Liver (tissue), 9 donors: ENCODE data around the gene CALB2.

- PRO-cap, 5 experiments: no peak in any of the 5 experiments
- RAMPAGE, long total RNA, 2 experiments: no peak in any of the 2 experiments
- RRBS: no CpG with 5 or more reads among the region's 11 CpGs
Observed at GRCh38 chr16:70249593-70250464, 1.9 kb downstream of the EXOSC6 start.

- PRO-cap, 5 experiments: no peak in any of the 5 experiments
- RAMPAGE, long total RNA, 2 experiments: no peak in any of the 2 experiments
- RRBS: 1% methylated on average over 38 of the region's 119 CpGs
Observed at GRCh38 chr16:70251033-70251835, 506 bp downstream of the EXOSC6 start.

DNA sequence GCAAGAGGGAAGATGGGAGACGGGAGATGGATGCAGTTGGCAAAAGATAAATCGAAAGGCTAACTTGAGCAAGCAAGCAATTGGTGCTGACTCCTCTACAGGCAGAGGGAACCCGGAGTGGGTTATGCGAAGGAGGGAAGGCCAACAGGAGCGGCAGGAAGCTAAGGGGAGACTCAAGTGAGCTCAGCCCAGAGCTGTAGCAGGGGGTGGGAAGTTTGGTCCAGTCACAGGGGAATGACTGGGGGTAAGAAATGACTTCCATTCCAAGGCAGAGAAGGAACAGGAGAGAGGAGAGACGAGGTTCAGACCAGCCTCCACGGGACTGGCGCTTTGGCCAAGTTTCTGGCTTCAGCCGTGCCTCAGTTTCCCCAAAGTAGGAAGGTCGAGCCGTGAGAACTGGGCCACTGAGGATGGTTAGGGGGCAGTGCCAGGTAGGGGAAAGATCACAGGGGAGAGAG, 827 bp downstream of the ST3GAL2 start:
- PRO-cap, 5 experiments: no peak in any of the 5 experiments
- RAMPAGE, long total RNA, 2 experiments: no peak in any of the 2 experiments
- RRBS: no CpG with 5 or more reads among the region's 11 CpGs

- PRO-cap, 5 experiments: no peak in any of the 5 experiments
- RAMPAGE, long total RNA, 2 experiments: no peak in any of the 2 experiments
- RRBS: no CpG with 5 or more reads among the region's 14 CpGs
Observed at GRCh38 chr16:70478876-70479829, 24.8 kb downstream of the FCSK start.

GRCh38 chr16:70514138-70514634, 9.2 kb downstream of the COG4 start:
- PRO-cap, 5 experiments: no peak in any of the 5 experiments
- RAMPAGE, long total RNA, 2 experiments: no peak in any of the 2 experiments
- RRBS: no CpG with 5 or more reads among the region's 8 CpGs

- PRO-cap, 5 experiments: no peak in any of the 5 experiments
- RAMPAGE, long total RNA, 2 experiments: no peak in any of the 2 experiments
- RRBS: no CpG with 5 or more reads among the region's 1 CpG
Observed at GRCh38 chr16:70537831-70538235, 14.2 kb downstream of the SF3B3 start.

DNA sequence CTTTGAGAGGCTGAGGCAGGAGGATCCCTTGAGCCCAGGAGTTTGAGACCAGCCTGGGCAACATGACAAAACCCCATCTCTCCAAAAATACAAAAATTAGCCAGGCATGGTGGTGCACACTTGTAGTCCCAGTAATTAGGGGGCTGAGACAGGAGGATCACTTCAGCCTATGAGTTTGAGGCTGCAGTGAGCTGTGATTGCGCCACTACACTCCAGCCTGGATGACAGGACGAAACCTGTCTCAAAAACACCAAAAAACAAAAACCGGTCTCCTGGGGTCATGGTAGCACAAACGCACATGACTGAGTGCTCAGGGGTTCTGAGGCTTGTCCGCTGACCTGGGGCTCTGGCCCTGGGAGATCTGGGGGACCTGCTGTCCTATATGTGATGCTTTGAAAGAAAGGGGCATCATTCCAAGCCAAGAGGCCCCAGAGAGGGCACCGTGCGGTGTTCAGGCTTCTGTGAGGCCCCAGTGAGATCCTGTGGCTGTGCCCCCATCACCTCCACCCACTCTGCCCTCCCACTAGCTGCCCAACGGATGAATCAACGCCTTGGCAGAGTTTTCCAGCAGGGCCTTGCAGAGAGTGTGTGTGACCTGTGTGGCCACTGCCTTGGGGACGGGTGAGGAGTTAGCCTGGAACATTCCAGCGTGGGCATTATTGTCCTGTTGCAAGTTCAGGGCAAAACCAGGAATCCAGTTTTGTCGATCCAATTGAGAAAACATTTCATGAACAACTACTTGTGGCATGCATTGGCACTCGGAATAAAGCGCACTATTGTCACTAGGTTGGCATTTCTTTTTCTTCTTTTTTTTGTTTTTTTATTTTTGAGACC, 53.5 kb downstream of the SF3B3 start:
- PRO-cap, 5 experiments: no peak in any of the 5 experiments
- RAMPAGE, long total RNA, 2 experiments: no peak in any of the 2 experiments
- RRBS: no CpG with 5 or more reads among the region's 14 CpGs

- PRO-cap, 5 experiments: peak in 2 of 5 experiments; most common plus-strand start chr16:70590335 (in 2)
- RAMPAGE, long total RNA, 2 experiments: no peak in any of the 2 experiments
- RRBS: no CpG with 5 or more reads among the region's 21 CpGs
Observed at GRCh38 chr16:70589718-70590567, 56.4 kb upstream of the IL34 start.

GRCh38 chr16:70683973-70684919, 1.6 kb downstream of the MTSS2 start:
- PRO-cap, 5 experiments: peak in 2 of 5 experiments; most common plus-strand start chr16:70684509 (in 1); most common minus-strand start chr16:70684405 (in 1)
- RAMPAGE, long total RNA, 2 experiments: no peak in any of the 2 experiments
- RRBS: 22% methylated on average over 2 of the region's 15 CpGs

GRCh38 chr16:70691625-70692302, 5.9 kb upstream of the MTSS2 start:
- PRO-cap, 5 experiments: no peak in any of the 5 experiments
- RAMPAGE, long total RNA, 2 experiments: no peak in any of the 2 experiments
- RRBS: 79% methylated on average over 4 of the region's 17 CpGs

DNA sequence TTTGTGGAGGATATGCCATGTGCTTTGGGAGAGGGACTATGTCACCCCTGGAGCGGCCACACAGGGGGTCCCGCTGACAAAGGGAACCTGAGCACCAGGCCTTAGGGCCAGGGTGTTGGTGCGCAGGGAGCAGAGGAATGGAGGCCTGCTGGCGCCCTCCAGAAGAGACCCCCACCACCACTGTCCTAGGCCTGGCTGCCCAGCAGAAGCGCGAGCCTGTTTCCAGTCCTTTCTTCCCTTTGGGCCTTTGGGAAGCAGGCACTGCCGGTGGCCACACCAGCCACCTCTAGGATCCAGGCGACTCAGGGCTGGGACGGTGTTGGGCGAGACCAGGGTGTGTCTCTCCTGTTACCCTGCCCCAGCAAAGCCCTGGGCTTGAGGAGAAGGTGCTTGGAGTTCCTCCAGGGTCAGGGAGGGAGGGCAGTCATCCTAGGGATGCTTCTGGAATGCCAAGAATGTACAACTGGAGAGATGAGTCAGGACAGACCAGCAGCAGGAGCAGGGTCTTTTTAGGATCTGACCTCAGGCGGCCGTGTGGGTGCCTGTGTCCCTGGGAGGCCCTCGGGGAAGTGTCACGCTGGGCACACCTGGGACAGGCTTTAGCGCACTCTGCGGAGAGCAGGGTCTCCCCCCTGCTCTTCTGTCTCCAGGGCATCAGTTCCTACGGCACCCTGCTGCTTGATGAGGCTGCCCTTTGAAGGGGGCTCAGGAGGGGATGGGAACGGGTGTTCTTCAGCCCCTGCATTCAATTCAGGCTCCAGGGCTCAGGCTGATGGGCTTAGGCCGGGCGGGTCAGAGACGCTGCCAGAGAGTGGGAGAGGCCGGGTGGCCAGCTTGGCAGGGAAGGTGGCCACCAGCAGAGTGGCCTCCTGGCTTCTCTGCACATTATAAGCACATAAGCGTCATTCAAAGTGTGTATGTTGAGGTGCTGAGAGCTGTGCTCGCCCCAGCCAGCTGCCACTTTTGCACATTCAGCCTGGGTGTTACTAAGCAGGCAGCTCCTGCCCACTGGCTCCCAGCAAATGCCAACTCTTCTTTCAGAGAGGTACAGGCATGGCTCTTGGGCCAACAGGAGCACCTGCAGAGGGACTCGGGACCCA, 8.3 kb upstream of the MTSS2 start:
- PRO-cap, 5 experiments: no peak in any of the 5 experiments
- RAMPAGE, long total RNA, 2 experiments: no peak in any of the 2 experiments
- RRBS: no CpG with 5 or more reads among the region's 25 CpGs

- PRO-cap, 5 experiments: no peak in any of the 5 experiments
- RAMPAGE, long total RNA, 2 experiments: no peak in any of the 2 experiments
- RRBS: no CpG with 5 or more reads among the region's 7 CpGs
Observed at GRCh38 chr16:70778035-70778467, 22.9 kb downstream of the VAC14 start.

DNA sequence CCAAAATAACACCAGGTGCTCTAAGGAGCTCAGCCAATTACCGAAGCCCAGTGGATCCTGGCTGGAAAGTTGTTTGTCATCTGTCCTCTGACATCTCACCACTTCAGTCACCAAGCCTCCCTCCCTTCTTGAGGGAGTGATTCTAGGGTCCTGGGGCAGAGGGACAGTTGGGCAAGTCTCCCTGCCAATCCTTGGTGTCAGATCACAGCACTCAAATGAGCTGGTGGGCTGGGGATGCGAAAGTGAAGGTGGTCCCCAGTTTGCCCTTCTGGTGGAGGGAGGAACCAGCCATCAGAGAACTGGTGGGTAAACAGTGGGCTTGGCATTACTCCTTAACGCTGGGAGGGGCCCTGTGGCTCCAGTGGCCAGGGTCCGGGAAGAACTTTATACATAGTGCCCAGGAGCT, 4.4 kb upstream of the CALB2 start:
- PRO-cap, 5 experiments: no peak in any of the 5 experiments
- RAMPAGE, long total RNA, 2 experiments: no peak in any of the 2 experiments
- RRBS: no CpG with 5 or more reads among the region's 4 CpGs

- PRO-cap, 5 experiments: peak in 5 of 5 experiments; most common plus-strand start chr16:71358723 (in 5)
- RAMPAGE, long total RNA, 2 experiments: no peak in any of the 2 experiments
- RRBS: under 1% methylated on average over 32 of the region's 48 CpGs
Observed at GRCh38 chr16:71358452-71358925, at the start of gene CALB2. CALB2 (plus strand) TSS chr16:71358723.

GRCh38 chr16:71425767-71427142, 15.6 kb downstream of the TLE7 start:
- PRO-cap, 5 experiments: no peak in any of the 5 experiments
- RAMPAGE, long total RNA, 2 experiments: no peak in any of the 2 experiments
- RRBS: 6% methylated on average over 25 of the region's 70 CpGs

DNA sequence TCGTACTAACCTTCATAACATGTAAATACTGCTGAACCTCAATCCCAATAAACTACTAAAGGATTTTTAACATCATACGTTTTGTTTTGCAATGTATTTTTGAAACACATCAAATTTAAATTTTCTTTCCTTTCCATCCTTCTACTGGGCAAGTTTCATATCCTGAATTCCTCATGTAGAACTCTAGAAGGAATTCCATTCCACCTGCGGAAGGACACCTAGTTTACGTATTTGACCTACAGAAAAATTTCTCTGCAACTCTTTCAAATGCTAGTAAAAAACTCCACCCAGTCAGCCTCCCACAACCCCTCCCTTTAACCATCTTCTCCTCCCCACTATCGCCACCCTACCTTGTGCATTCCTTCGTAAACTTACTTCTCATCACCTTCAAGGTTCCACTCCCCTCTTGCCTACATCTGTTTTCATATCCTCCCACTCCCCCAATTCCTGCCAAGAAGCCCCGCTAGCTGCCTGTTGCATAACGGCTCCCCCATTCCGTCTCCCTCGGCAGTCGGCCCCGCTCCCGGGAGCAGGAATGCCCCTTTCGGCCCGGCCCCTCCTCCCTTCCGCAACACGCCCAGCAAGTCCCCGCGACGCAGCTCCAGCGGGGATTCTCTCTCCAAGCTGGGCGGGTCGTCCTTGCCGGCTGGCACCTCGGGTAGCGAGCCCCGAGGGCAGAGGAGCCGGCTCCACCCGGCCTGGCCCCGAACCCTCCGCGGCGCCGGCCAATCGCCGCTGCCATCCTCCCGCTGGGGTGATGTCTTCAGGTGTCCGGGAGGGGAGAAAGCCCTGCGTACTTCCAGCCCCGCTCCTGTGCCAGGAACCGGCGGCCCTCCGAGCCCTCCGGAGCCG, 1.7 kb downstream of the PHLPP2 start:
- PRO-cap, 5 experiments: peak in 2 of 5 experiments; most common plus-strand start position 610 of the sequence (in 1)
- RAMPAGE, long total RNA, 2 experiments: no peak in any of the 2 experiments
- RRBS: 2% methylated on average over 18 of the region's 45 CpGs

DNA sequence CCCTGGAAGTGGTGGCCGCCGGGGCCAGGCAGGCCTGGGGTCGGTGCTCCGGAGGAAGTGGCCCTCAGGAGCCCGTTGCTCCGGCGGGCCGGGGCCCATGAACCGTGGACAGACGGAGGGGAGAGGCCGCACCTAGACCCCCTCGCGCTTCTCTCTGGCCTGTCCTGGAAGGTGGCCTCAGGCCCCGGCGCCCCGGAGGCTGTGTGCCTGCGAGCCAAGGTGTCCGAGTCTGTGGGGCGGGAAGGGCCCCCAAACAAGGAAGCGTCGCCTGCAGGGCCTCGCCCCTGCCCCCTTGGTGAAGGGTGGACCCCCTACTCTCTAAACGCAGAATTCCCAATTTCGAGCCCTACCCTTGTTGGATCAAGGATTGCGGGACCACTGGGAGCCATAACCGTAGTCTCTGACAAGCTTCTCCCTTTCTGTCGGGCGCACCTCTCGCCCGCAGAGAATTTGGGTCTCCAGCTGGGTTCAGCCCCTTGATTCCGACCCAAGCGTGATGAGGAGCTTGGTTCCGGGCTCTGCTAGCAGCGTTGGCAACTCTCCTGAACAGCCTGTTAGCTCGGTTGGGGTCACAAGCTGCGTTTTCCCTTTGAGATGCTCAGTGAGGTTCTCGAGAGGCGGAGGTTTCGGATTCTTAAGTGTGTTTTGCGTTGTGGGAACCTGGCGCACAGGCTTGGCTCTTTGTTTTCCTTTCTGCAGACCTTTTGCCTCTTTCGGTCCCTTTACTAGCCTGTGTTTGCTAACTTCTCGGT, 513 bp downstream of the ATXN1L start:
- PRO-cap, 5 experiments: no peak in any of the 5 experiments
- RAMPAGE, long total RNA, 2 experiments: no peak in any of the 2 experiments
- RRBS: 2% methylated on average over 6 of the region's 43 CpGs

GRCh38 chr16:71855787-71856629, 10.2 kb downstream of the ATXN1L start:
- PRO-cap, 5 experiments: no peak in any of the 5 experiments
- RAMPAGE, long total RNA, 2 experiments: no peak in any of the 2 experiments
- RRBS: no CpG with 5 or more reads among the region's 6 CpGs

DNA sequence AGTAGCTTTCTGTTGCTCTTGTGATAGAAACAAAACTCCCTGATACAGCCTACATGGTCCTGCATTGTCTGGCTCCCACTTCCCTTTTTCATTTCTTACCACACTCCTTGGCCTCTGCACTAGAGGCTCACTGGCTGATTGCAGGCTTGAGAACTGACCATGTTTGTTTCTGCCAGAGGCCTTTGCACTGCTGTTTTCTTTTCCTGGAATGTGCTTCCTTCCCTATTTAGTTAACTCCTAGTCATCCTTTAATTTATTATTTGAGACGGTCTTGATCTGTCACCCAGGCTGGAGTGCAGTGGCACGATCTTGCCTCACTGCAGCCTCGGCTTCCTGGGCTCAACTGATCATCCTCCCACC, 23.8 kb downstream of the IST1 start:
- PRO-cap, 5 experiments: no peak in any of the 5 experiments
- RAMPAGE, long total RNA, 2 experiments: no peak in any of the 2 experiments
- RRBS: no CpG with 5 or more reads among the region's 3 CpGs

GRCh38 chr16:71938402-71939013, 43.2 kb downstream of the IST1 start:
- PRO-cap, 5 experiments: no peak in any of the 5 experiments
- RAMPAGE, long total RNA, 2 experiments: no peak in any of the 2 experiments
- RRBS: no CpG with 5 or more reads among the region's 4 CpGs